Uterus (tissue), 7 donors: ENCODE results near the genes IGIP, ANKHD1 and APBB3.

- PRO-cap, 4 experiments, result no peak in any of the 4 experiments
- RAMPAGE, long total RNA, 2 experiments, result no peak in any of the 2 experiments
- RRBS, result no CpG with 5 or more reads among the region's 7 CpGs
Observed at GRCh38 chr5:140084451-140084872, 29.4 kb upstream of the PURA start.

GRCh38 chr5:140108379-140108899 is 5.5 kb upstream of the PURA start:
- PRO-cap, 4 experiments, result no peak in any of the 4 experiments
- RAMPAGE, long total RNA, 2 experiments, result no peak in any of the 2 experiments
- RRBS, result no CpG with 5 or more reads among the region's 22 CpGs

DNA sequence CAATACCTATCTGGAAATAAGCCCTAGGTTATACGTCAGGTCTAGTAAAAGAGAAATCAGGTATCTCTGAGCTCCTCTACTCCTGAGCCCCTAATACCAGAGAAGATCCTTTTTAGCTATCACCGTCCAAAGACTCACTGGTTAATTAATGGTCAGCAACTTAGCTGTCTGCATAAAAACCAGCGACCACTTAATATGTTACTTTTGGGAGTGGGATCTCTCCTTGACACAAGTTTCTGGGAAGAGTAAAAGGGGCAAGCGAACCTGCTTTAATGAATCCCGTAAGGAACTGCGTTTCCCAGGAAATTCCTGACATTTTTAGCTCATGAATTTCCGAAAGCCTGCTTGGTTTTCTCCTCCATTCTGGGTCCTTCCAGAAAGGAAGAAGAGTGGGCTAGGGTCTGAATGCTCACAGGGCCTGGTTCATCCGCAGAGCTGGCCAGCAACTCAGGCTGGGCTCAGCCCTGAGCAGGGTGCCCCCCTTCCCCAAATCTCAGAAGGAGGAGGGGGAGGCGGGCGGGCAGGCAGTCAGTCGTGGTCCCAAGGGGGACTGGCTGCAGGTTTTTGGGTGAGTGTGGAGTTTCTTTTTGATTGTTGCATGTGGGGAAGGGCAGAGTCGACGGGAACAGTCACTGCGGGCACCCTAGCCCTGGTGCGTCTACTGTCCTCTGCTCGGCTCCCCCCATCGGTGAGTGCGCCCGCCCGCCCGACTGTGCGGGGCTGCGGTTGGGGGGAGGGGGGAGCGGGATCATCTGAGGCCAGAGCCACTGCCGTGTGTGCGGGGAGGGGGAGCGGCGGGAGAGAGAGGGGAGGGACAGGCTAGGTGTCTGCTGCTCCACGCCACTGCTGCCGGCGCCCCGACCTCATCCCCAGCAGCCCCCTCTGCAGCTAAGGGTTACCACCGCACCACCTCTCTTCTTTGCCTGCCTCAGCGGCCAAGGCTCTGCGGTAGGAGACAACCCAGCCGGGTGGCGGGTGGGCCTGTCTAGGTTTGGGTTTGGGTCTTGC is 1.1 kb upstream of the PURA start:
- PRO-cap, 4 experiments, result peak in 2 of 4 experiments; most common plus-strand start position 376 of the sequence (in 1); most common minus-strand start position 291 of the sequence (in 2)
- RAMPAGE, long total RNA, 2 experiments, result no peak in any of the 2 experiments
- RRBS, result 4% methylated on average over 6 of the region's 37 CpGs

GRCh38 chr5:140125784-140126046 is at the start of gene IGIP:
TSS of gene IGIP (plus strand) at chr5:140125937.
- PRO-cap, 4 experiments, result no peak in any of the 4 experiments
- RAMPAGE, long total RNA, 2 experiments, result no peak in any of the 2 experiments

DNA sequence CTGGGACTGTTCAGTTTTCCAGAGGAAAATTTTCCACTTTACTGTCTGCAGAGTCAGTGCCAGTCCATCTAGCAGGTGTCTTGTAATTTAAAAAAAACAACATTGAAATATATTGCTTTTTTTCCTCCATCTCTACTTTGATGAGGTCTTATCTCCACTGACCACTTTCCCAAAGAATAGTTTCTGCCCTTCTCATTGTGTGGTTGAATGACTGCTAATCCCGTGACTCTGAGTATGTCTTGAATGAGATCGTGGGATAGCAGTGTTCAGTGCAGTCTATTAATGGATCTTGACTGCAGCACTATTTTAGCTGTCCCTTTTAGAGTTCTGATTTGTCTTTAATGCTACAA is 15.5 kb downstream of the CYSTM1 start:
- PRO-cap, 4 experiments, result no peak in any of the 4 experiments
- RAMPAGE, long total RNA, 2 experiments, result no peak in any of the 2 experiments
- RRBS, result no CpG with 5 or more reads among the region's 2 CpGs

DNA sequence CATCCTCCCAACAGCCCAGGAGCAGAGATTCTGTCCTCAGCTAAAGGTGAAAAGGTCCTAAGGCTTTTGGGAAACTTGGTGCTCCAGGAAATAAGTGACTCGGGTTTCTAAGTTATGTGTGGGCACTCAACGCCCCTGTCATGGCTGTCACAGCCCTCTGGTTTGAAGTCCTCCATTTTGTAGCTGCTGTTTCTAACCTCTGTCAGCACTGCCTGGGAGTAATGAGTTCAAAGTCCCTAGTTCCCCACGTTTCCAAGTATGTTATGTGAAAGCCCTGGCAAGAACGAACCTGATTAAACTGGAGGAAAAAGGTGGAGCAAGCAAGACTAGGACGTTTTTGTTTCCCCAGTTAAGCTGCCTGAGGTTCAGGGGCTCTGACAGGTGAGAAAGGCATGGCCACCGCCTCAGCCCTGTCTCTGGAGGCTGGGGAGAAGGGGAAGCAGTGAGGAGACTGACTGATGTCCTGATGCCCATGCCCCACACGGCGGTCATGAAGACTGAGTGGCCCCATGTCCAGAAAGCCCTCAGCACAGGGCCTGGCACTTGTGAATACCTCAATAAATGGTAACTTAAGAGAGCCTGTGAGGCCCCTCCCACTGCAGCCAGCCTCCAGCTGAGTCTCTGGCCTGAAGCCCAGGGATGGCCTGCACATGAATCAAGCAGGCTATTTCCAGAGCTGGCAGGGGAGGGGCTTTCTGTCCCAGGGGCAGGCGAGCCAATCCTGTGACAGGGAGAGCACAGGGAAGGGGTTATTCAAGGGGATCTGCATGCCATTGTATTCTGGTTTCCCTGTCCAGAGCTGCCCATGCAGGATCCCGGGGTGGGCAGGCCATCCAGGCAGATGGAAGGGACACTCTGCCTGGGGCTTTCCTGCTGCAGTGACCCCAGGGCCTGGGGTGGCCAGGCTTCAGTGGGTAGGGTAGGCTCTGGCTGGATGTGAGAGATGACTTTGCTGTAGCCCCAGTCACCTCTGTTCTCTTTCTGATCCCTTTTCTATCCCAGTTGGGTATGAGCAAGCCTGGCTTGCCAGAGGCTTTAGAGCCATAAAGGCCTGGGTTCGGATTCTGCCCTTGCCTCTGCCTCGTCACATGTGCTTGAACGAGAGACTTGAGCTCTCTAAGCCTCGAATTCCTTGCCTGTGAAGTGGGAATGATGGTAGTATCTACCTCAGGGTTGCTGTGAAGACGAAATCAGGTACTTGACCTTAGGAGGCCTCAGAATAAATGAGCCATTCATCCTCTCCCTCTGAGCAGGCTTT is 61.6 kb downstream of the PFDN1 start:
- PRO-cap, 4 experiments, result peak in 2 of 4 experiments; most common plus-strand start position 783 of the sequence (in 2)
- RAMPAGE, long total RNA, 2 experiments, result no peak in any of the 2 experiments
- RRBS, result no CpG with 5 or more reads among the region's 15 CpGs

DNA sequence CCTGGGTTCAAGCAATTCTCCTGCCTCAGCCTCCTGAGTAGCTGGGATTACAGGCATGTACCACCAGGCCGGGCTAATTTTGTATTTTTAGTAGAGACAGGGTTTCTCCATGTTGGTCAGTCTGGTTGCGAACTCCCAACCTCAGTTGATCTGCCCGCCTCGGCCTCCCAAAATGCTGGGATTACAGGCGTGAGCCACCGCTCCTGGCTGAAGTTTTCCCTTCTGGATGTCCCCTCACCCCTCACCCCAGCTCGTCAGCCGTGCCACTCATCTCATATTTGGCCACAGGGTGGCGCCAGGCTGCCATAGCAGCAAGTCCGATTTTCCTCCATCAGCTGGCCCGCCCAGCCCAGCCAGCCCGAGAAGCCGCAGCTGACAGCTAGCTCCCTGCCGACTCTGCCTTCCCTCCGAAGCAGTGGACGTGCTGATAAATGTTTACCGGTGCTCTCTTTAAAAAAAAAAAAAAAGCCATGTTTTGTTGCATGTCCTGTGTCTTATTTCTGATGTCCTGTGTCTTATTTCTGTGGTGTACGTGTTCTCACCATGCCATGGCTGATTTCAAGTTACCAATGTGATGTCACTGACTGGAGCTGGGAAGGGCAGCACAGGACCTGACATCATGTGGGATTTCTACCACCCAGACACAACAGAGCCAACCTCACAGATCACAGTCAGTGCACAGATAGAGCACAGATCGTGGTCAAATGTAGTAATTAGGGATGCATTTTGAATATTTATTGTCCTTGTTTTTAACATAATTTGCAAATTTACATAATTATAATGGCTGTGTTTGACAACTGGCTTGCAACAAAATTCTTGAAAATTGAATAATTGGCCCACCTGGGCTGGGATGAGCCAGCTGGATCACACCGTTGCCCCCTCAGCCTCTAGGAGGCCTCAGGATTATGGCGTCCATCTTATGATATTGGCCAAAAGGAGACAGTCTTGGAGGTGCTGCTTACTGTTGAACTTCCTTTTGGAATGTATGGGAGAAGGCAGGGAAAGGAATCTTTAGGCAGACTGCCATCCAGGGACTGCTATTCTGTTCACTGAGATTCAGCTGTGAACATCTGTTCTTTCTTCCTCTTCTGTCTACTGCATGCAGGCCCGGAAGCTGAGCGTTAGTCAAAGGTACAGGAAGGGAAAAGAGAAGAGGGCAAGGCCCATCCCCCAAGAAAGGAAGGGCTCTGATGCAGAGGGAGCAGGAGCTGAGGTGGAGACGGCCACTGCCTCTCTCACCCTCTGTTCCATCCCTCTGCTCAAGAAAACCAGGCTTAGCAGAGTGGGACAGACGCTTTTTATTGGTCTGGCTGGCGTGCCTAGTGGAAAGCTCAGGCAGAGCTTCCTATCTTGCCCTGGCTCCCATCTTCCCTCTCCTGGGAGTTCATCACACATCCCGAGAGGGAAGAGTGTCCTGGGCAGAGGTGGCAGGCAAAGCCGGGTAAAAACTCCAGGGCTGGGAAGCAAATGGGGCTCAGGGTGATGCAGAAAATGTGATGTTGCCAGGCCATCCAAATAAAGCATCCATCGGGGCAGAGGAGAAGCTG is 58.0 kb downstream of the PFDN1 start:
- PRO-cap, 4 experiments, result no peak in any of the 4 experiments
- RAMPAGE, long total RNA, 2 experiments, result no peak in any of the 2 experiments
- RRBS, result no CpG with 5 or more reads among the region's 29 CpGs

DNA sequence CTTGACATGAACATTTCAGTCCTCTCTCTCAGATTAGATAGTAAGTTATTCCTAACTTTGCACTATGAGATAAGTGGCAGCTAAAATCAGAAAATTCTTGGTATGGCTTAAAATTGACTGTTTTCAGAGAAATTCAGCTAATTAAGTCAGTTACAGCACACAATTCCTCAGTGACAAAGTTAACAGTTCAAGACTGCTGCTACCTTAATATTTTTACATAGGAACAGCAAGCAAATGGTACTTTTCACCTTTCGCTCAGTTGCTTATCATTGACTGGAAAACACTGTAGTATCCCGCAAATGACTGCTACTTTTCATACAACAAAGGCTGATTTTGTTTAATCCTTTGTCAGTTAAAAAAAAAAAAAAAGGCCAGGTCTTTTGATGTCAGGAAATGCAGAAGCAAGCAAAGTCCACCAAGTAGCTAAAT is 9.9 kb downstream of the PFDN1 start:
- PRO-cap, 4 experiments, result no peak in any of the 4 experiments
- RAMPAGE, long total RNA, 2 experiments, result no peak in any of the 2 experiments
- RRBS, result no CpG with 5 or more reads among the region's 2 CpGs

GRCh38 chr5:140317950-140318318 is 15.0 kb upstream of the PFDN1 start:
- PRO-cap, 4 experiments, result no peak in any of the 4 experiments
- RAMPAGE, long total RNA, 2 experiments, result no peak in any of the 2 experiments
- RRBS, result no CpG with 5 or more reads among the region's 5 CpGs

- PRO-cap, 4 experiments, result peak in 1 of 4 experiments; most common minus-strand start chr5:140319973 (in 1)
- RAMPAGE, long total RNA, 2 experiments, result no peak in any of the 2 experiments
- RRBS, result no CpG with 5 or more reads among the region's 1 CpG
Observed at GRCh38 chr5:140319884-140320242, 17.0 kb upstream of the PFDN1 start.

- PRO-cap, 4 experiments, result no peak in any of the 4 experiments
- RAMPAGE, long total RNA, 2 experiments, result no peak in any of the 2 experiments
- RRBS, result no CpG with 5 or more reads among the region's 7 CpGs
Observed at GRCh38 chr5:140324227-140325464, 21.7 kb upstream of the PFDN1 start.

DNA sequence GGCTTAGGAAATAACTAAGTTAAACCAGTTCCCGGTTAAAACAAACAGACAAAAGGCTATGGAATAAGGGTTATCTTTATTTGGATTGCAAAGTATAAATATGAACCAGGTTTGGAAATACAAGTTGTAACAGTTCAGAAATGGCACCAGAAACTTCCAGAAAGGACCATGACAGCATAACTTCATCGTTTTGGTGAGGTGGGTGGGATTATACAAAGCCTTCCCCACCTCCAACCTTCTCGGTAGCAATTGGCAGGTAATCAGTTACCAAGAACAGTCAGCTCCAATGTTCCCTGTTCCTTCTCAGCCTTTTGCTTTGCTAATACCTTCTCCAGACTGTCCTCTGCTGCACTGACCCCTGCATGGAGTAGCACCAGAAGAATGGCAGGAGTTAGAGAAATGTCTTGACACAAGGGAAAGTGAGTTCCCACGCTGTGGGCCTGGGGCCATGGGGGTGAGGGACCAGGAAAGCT is 13.6 kb downstream of the HBEGF start:
- PRO-cap, 4 experiments, result no peak in any of the 4 experiments
- RAMPAGE, long total RNA, 2 experiments, result no peak in any of the 2 experiments
- RRBS, result no CpG with 5 or more reads among the region's 4 CpGs

- PRO-cap, 4 experiments, result no peak in any of the 4 experiments
- RAMPAGE, long total RNA, 2 experiments, result no peak in any of the 2 experiments
- RRBS, result no CpG with 5 or more reads among the region's 3 CpGs
Observed at GRCh38 chr5:140343995-140344474, 2.4 kb downstream of the HBEGF start.

GRCh38 chr5:140401196-140401974 is at the start of gene ANKHD1:
TSS of gene ANKHD1 (plus strand) at chr5:140401833.
- PRO-cap, 4 experiments, result peak in 4 of 4 experiments; most common plus-strand start chr5:140401241 (in 4); most common minus-strand start chr5:140401401 (in 1)
- RAMPAGE, long total RNA, 2 experiments, result start-site peak on the plus strand in 1 of 2 experiments, at chr5:140401798-140401906 at its widest, 43 reads per replicate
- RRBS, result 0% methylated on average over 2 of the region's 62 CpGs

DNA sequence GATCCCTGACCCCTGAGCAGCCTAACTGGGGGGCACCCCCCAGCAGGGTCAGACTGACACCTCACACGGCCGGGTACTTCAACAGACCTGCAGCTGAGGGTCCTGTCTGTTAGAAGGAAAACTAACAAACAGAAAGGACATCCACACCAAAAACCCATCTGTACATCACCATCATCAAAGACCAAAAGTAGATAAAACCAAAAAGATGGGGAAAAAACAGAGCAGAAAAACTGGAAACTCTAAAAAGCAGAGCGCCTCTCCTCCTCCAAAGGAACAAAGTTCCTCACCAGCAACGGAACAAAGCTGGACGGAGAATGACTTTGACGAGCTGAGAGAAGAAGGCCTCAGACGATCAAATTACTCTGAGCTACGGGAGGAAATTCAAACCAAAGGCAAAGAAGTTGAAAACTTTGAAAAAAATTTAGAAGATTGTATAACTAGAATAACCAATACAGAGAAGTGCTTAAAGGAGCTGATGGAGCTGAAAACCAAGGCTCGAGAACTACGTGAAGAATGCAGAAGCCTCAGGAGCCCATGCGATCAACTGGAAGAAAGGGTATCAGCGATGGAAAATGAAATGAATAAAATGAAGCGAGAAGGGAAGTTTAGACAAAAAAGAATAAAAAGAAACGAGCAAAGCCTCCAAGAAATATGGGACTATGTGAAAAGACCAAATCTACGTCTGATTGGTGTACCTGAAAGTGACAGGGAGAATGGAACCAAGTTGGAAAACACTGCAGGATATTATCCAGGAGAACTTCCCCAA is 31.6 kb upstream of the EIF4EBP3 start:
- PRO-cap, 4 experiments, result no peak in any of the 4 experiments
- RAMPAGE, long total RNA, 2 experiments, result start-site peak on the plus strand in 1 of 2 experiments, centred at position 501 of the sequence, 10 reads per replicate
- RRBS, result no CpG with 5 or more reads among the region's 15 CpGs

GRCh38 chr5:140557617-140558455 is 563 bp upstream of the SRA1 start:
- PRO-cap, 4 experiments, result no peak in any of the 4 experiments
- RAMPAGE, long total RNA, 2 experiments, result no peak in any of the 2 experiments
- RRBS, result no CpG with 5 or more reads among the region's 10 CpGs

DNA sequence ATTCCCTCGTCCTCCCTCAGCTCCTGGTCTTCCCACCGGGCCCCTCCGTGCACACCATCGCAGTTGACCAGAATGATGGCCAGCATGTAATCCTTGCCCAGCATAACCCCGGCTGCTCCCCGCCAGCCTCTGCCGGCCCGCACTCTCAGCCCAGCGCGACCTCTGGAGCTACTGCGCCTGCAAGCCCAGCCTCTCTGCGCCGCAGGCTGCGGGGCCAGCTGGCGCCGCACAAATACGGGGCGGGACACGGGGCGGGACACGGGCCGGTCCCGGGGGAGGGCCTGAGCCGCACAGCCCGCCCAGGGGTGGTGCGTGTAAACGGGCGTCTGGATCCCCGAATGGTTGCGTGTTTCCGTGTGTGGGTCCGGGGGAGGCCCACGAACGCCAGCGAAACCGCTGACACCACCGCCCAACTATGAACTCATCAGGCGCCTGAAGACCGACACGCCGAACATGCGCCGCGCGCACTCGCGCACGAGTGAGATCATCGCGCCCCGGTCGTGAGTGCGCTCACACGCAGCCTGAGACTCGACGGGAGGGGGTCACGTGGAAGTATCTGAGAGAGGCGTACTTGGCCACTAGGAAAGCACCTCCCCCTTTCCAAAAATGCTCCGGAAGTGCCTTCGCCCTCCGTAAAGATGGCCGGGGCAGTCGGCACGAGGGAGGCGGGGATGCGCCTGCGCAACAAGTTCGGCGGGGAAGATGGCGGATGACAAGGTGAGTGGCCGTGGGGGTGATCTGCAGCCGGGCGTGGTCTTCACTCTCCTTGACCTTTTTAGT is at the start of gene APBB3:
TSS of gene APBB3 (minus strand) at position 457 of the 780 bp plus-strand sequence.
- PRO-cap, 4 experiments, result peak in 4 of 4 experiments; most common plus-strand start position 687 of the sequence (in 4); most common minus-strand start position 208 of the sequence (in 4)
- RAMPAGE, long total RNA, 2 experiments, result start-site peak on the plus strand in 1 of 2 experiments, centred at positions 304 to 683 of the sequence, 11 to 44 reads per replicate; start-site peak on the minus strand in 1 of 2 experiments, centred at position 296 of the sequence, 58 reads per replicate
- RRBS, result 1% methylated on average over 25 of the region's 73 CpGs

- PRO-cap, 4 experiments, result no peak in any of the 4 experiments
- RAMPAGE, long total RNA, 2 experiments, result no peak in any of the 2 experiments
- RRBS, result no CpG with 5 or more reads among the region's 4 CpGs
Observed at GRCh38 chr5:140630531-140631469, 2.2 kb downstream of the CD14 start.

GRCh38 chr5:140674592-140675242 is 1.3 kb upstream of the DND1 start:
- PRO-cap, 4 experiments, result no peak in any of the 4 experiments
- RAMPAGE, long total RNA, 2 experiments, result start-site peak on the minus strand in 1 of 2 experiments, at chr5:140675033-140675203 at its widest, 14 reads per replicate
- RRBS, result no CpG with 5 or more reads among the region's 7 CpGs

GRCh38 chr5:140701248-140701545 is 950 bp downstream of the ZMAT2 start:
- PRO-cap, 4 experiments, result no peak in any of the 4 experiments
- RAMPAGE, long total RNA, 2 experiments, result no peak in any of the 2 experiments
- RRBS, result no CpG with 5 or more reads among the region's 2 CpGs